IMR-90 (cell line): ENCODE measurements around a stretch of chr7.

- RRBS: no CpG with 5 or more reads among the region's 8 CpGs
CAGE:
- cytosol, long polyA plus RNA: no peak
- long polyA plus RNA: no peak
- nucleus, long polyA plus RNA: no peak
Observed at GRCh38 chr7:130909994-130910647, 176.1 kb upstream of the KLF14 start.

GRCh38 chr7:130925466-130925785 is 191.4 kb upstream of the KLF14 start:
- RRBS: no CpG with 5 or more reads among the region's 5 CpGs
CAGE:
- cytosol, long polyA plus RNA: no peak
- long polyA plus RNA: no peak
- nucleus, long polyA plus RNA: no peak

DNA sequence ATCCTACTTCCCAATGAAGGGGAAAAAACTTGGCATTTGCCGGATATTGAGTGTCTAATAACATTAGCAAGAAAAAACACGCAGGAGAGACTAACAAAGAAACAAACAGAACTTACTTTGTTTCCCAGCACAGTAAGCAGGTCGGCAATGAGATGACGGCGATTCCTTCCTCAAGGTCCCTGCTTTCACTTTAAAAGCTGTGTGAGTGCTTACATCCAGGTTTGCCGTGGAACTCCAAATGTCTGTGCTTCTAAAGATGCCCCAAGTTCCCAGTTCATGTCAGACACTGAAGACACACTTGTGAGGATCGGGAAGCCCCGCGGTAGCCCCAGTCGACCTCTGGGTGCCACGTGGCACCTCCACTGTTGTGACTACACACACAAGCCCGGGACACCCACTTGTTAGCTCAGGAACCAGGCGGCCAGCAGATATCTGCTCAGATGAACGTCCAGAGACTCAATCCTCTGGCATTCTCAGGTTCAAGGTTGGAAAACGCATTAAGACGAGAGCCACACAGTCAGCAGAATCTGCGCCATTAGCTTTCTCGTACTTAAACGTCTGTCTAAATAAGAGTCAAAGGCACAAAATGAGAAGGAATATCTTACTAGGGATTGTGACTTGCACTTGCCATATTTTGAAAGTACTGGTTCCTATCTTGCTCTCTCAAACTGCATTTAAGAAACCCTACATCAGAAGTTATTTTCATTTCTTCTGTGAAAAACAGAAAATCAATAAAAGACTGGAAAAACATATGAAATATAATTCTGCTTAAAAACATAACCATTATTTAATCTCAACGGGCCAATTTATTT is 207.5 kb upstream of the KLF14 start:
- RRBS: no CpG with 5 or more reads among the region's 20 CpGs
CAGE:
- cytosol, long polyA plus RNA: no peak
- long polyA plus RNA: no peak
- nucleus, long polyA plus RNA: start-site peak on the minus strand centred at position 310 of the sequence, 132 bp wide, 156 and 86 reads in 2 replicates

DNA sequence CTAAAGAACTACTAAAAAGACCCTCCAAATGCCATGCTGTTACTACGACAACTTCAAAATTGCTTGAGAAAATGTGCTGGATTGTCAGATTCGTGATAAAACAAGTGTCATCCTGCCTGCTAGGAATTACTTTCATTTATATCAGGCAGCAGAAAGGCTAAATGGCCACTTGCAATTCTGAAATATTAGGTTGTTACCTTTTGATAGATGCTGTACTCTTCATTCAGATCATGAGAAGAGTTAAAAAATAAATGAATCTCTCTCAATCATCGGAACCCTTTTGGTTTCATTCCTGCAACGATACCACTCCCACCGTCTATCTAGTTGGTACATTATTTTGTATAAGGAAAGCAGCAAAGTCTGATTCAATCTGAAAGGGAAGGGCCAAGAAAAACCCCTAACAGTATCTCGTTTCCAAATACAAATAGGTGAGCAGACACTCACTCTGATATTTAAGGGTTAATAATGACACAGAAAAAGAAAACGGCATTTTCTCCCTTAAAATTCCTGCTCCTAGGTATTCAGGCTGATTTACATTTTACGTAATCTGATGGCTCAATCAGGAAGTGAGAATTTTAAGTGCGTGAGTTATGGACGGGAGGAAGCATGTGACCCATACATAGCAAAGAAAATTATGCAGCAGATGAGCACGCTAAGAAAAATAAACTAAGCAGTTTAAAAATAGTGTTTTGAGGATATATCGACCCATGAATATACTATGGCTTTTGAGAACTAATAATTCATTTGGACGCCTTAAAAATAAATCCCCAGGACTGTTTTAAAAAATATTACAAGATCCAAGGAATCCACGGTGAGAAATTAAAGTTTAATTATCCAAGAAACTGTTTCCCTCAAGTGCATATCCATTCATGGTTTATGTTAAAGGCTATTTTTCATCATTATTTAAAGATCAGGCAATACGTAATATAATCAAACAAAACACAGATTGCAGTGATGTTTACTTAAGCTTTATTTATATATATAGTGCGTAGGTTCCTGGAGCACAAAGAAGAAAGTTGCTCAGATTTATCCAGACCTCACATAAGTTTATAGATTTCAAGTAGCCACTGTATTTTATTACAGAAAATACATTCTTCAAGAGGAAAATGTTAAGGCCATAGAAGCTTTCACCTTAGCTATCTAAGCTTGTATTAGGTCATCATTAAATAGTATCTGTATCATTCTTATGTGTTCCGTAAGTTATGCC is 209.6 kb upstream of the KLF14 start:
- RRBS: no CpG with 5 or more reads among the region's 17 CpGs
CAGE:
- cytosol, long polyA plus RNA: no peak
- long polyA plus RNA: no peak
- nucleus, long polyA plus RNA: no peak

GRCh38 chr7:130985941-130987019 is 252.3 kb upstream of the KLF14 start:
- RRBS: no CpG with 5 or more reads among the region's 13 CpGs
CAGE:
- cytosol, long polyA plus RNA: no peak
- long polyA plus RNA: no peak
- nucleus, long polyA plus RNA: no peak

GRCh38 chr7:130987036-130987600 is 253.1 kb upstream of the KLF14 start:
- RRBS: no CpG with 5 or more reads among the region's 5 CpGs
CAGE:
- cytosol, long polyA plus RNA: no peak
- long polyA plus RNA: no peak
- nucleus, long polyA plus RNA: no peak

DNA sequence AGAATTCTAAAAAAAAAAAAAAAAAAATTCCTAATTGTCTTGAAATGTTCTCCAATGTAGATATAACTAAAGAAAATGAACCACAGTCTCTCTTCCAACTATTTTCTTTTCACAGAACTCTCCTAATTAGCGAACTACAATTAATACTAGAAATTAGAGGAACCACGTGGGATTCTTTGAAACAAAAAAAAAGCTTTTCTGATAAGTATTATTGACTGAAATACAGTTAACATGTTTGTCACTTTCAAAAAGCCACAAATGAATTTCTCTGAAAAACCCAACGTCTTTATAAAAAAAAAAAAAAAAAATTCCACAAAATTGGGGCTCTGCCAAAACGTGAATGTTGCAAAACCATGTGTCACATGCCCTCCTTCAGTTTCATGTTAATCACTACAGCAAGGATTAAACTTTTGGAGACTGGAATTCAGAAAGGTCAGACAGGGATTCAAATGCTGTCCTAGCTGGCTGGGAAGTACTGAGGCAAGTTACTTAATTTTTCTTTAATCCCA is 277.9 kb upstream of the KLF14 start:
- RRBS: no CpG with 5 or more reads among the region's 4 CpGs
CAGE:
- cytosol, long polyA plus RNA: no peak
- long polyA plus RNA: no peak
- nucleus, long polyA plus RNA: no peak

- RRBS: no CpG with 5 or more reads among the region's 7 CpGs
CAGE:
- cytosol, long polyA plus RNA: no peak
- long polyA plus RNA: no peak
- nucleus, long polyA plus RNA: no peak
Observed at GRCh38 chr7:131013145-131013466, 279.1 kb upstream of the KLF14 start.

GRCh38 chr7:131027129-131028104 is 293.4 kb upstream of the KLF14 start:
- RRBS: no CpG with 5 or more reads among the region's 10 CpGs
CAGE:
- cytosol, long polyA plus RNA: no peak
- long polyA plus RNA: no peak
- nucleus, long polyA plus RNA: no peak

GRCh38 chr7:131028674-131029408 is 294.8 kb upstream of the KLF14 start:
- RRBS: no CpG with 5 or more reads among the region's 4 CpGs
CAGE:
- cytosol, long polyA plus RNA: no peak
- long polyA plus RNA: no peak
- nucleus, long polyA plus RNA: no peak

DNA sequence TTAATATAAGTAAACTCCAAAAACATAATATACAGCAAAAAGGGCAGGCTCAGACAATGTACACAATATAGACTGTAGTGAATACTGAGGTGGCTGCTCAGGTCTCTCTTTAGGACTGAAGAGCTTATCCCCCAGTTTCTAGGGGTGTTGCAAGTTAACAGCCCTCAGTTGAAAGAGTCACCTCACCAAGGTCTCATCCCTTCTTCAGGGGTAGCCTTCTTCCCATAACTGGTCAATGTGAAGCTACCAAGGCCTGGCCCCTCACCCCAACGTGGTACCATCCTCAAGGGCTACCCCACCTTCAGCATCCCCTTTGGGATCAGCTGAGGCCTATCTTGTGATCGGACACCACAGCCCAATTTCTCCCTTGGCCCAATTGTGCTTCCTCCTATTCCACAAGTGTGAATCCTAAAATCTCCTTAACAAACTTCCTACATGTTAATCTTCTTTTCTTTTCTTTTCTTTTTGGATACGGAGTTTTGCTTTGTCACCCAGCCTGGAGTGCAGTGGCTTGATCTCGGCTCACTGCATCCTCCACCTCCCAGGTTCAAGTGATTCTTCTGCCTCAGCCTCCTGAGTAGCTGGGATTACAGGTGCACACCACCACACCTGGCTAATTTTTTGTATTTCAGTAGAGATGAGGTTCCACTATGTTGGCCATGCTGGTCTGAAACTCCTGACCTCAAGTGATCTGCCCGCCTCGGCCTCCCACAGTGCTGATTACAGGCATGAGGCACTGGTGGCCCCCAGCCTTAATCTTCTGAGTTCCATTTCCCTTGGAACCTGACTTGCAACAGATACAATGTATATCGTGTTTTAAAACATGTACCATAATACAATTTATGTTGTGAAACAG is 289.4 kb upstream of the MKLN1 start:
- RRBS: no CpG with 5 or more reads among the region's 7 CpGs
CAGE:
- cytosol, long polyA plus RNA: no peak
- long polyA plus RNA: no peak
- nucleus, long polyA plus RNA: no peak

GRCh38 chr7:131093509-131093915 is 234.2 kb upstream of the MKLN1 start:
- RRBS: no CpG with 5 or more reads among the region's 4 CpGs
CAGE:
- cytosol, long polyA plus RNA: no peak
- long polyA plus RNA: no peak
- nucleus, long polyA plus RNA: no peak

DNA sequence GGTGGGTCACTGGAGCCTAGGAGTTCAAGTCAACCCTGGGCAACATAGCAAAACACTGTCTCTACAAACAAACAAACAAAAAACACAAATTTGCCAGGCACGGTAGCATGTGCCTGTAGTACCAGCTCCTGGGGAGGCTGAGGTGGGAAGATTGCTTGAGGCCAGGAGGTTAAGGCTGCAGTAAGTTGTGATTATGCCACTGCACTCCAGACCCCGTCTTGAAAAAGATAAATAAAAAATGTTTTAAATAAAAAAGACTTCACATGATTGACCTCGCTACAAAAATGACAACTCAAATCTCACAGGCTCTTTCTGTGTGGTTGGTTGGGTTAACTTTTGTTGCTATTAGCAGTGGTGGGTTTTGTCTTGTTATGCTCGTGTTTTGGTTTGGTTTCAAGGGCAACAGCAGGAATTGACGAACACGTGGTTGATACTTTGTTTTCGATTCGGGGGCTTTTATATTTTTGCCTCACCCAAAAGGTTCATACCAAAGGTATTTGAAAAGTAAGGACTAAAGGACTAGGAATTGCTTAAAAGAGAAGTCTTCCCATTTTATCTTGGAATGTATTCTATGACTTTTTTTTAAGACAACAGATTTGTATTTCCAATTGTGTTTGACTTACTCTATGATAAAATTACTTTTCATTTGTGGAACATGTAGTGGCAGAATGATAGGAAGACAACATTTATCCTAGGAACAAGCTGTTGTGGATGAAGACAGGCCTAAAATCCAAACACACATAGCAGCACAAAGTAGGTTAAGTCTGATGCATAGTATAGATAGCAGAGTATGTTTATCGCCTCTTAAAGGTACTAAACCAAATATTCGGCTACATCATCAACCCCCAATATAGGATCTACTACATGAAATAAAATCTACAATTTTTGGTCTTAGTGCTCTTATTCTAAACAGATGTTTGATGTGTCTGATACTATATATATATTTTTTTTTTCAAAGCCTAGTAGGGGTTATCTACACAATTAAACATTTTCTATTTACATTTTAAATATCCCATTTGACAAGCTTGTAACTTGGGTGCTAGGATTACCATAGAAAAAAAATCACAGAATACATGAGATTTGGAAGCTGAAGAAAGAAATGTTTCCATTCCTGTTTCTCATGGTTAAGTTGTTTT is 226.8 kb upstream of the MKLN1 start:
- RRBS: no CpG with 5 or more reads among the region's 10 CpGs
CAGE:
- cytosol, long polyA plus RNA: no peak
- long polyA plus RNA: no peak
- nucleus, long polyA plus RNA: no peak

GRCh38 chr7:131107305-131107538 is 220.5 kb upstream of the MKLN1 start:
- RRBS: 2% methylated on average over 12 of the region's 16 CpGs
CAGE:
- cytosol, long polyA plus RNA: no peak
- long polyA plus RNA: no peak
- nucleus, long polyA plus RNA: no peak

- RRBS: no CpG with 5 or more reads among the region's 5 CpGs
CAGE:
- cytosol, long polyA plus RNA: no peak
- long polyA plus RNA: no peak
- nucleus, long polyA plus RNA: no peak
Observed at GRCh38 chr7:131124294-131124867, 203.3 kb upstream of the MKLN1 start.

DNA sequence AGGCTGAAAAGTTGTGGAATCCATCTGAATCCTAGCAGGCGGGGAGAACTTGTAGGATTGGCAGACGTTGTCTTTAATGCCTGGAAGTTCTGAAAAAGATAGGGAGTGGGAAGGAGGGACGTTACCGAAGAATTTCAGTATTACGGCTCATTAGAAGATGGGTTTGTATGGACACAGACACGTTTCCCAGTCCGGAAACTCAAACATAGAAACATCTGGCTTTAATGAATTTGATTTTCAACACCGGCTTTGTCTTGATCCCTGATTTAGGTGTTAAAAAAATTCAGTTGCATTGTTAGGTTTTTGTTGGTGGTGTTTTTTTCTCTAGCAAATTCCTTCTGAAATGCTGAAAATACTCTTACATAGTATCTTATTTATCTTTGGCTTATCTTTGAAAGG is 841 bp downstream of the MKLN1 start:
- RRBS: 0% methylated on average over 1 of the region's 8 CpGs
CAGE:
- cytosol, long polyA plus RNA: no peak
- long polyA plus RNA: no peak
- nucleus, long polyA plus RNA: no peak

DNA sequence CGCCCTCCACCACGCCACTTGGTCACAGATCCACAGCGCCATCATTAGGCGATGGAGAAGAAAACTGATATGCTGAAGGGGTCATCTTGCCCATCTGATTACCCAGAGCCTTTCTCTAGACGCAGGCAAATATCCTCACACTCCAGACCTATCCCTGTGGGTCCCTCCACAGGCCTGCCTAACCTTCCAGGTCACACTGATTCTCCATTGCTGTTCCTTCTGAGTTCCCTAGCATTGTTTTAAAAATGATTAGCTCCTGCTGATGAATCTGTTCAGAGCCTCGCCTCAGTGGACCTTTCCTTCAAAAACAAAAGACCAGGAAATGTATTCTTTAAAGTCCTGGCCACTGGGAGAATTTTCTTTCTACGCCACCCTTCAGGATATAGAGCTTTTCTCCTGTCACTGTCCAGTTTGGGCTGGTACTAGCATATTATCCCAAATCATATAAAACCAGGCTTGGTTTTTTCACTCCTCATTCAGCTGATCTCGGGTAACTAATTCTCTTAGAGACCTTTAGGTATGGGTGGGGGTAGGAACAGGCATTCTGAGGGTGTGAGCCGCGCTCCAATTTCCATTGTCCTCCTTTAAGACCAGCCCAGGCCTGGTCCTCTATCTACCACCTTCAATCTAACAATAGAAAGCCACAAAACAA is 37.5 kb downstream of the PODXL start:
- RRBS: no CpG with 5 or more reads among the region's 10 CpGs
CAGE:
- cytosol, long polyA plus RNA: no peak
- long polyA plus RNA: no peak
- nucleus, long polyA plus RNA: no peak

DNA sequence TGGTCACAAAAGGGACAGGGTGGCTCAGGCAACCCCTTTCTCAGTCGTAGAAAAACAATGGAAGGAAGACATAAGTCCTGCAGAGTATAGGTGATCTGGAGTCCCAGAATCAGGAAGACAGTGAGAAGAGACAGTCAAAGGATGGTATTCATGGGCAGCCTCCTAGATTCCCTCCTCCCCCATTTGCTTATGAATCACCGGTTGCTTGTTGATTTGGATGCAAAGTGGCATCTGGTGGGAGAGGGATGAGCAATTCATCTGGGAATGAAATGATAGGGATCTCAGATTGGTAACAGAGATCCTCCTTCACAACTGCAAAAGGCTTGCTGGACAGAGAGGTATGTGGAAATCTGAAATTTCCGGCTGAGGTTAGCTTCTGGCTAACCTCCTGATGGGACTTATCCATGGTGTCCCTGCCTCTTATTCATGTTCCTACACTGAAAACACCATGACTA is 48.3 kb upstream of the PODXL start:
- RRBS: no CpG with 5 or more reads among the region's 3 CpGs
CAGE:
- cytosol, long polyA plus RNA: no peak
- long polyA plus RNA: no peak
- nucleus, long polyA plus RNA: no peak

DNA sequence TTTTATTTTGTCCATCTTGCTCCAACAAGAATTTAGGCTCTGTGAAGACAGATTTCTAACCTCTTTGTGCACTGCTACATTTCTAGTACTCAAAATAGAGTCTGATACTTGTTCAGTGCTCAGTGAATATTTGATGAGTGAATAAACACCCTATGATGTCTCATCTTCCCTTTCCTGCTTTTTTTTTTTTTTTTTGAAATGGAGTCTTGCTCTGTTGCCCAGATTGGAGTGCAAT is 420.4 kb upstream of the PODXL start:
CAGE:
- cytosol, long polyA plus RNA: no peak
- long polyA plus RNA: no peak
- nucleus, long polyA plus RNA: no peak

GRCh38 chr7:132376368-132376892 is 199.8 kb downstream of the PLXNA4 start:
- RRBS: no CpG with 5 or more reads among the region's 5 CpGs
CAGE:
- cytosol, long polyA plus RNA: no peak
- long polyA plus RNA: no peak
- nucleus, long polyA plus RNA: no peak